Lung (tissue), 4 donors: ENCODE data around the gene HINT1.

- PRO-cap = no peak
- RAMPAGE, long total RNA = no peak
- RRBS = no CpG with 5 or more reads among the region's 3 CpGs
Measured at GRCh38 chr5:128017503-128018182, 65.9 kb upstream of the SLC12A2 start.

GRCh38 chr5:128018647-128019364 lies 64.8 kb upstream of the SLC12A2 start:
- PRO-cap = no peak
- RAMPAGE, long total RNA = no peak
- RRBS = no CpG with 5 or more reads among the region's 2 CpGs

DNA sequence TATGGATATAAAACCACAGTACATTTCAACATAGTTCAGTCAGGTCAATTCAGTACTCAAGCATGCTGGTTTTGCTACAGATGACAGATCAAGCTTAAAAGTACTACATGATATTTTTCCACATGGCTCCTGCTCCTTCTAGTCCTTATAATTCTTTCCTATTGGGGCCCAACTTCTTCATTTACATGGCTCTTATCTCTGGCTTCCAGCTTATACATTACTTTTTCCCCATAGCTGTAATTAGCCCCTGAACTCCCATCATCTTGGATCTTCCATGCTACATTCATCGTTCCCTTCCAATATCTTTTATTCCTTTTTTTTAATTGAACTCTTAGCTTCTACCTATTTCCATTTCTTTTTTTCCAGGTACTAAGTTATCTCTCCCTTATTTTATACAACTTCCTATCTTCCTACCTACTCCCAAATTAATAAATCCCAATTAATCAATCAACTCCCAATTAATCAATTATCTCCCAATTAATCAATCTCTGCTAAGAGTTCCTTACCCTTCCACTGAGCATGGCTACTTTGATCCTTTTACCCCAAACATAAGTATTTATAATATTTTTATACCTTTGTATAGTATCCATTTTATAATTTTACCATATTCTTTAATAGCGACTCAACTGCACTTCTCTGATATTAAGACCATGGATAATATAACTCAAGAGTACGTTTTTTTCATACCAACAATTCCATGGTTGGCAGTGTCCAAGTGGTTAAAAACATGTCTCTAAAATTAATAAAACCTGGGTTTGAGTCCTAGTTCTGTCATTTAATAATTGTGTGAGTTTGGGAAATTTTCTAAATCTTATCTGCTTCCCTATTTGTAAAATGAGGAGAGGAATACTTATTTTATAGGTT lies 60.5 kb upstream of the SLC12A2 start:
- PRO-cap = no peak
- RAMPAGE, long total RNA = no peak
- RRBS = no CpG with 5 or more reads among the region's 3 CpGs

DNA sequence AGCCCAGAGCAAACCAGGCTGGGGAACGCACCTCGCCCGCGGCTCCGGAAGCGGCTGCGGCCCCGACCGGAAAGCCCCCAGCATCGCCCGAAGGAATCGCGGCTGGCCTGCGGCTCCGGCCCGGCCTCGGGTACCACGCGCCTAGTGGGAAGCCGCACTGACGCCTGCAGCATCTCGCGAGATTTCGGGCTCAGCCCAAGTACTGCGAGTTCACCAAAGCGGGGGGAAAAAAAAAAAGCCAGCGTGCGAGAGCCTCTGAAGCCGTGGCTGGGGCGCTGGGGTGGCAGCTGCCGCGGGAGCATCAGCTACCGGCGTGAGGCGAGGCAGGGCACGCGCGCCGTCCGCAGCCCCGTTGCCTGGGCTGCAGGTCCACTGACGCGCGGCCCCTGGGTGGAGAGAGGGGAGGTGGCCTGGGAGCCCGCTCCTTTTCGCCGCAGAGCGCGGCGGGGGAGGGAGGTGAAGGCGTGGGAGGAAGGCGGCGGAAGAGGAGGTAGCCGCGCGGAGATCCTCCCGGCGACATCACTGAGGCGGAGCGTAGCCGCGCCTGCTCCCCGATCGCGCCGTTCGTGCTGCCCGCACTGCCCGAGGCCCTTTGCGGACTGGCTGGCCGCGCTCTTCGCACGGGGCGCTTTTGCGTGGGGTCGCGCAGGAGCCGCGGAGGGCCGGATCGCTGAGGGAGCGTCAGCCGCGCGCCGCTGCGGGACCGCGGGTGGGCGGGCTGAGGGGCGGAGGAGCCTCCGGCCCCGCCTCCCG lies 451 bp upstream of the SLC12A2 start:
- PRO-cap = bidirectional peak, plus-strand start at position 459 of the sequence, minus-strand start at position 132 of the sequence; bidirectional peak, plus-strand start outside the sequence, minus-strand start at position 594 of the sequence
- RAMPAGE, long total RNA = no peak
- RRBS = 1% methylated on average over 24 of the region's 95 CpGs

DNA sequence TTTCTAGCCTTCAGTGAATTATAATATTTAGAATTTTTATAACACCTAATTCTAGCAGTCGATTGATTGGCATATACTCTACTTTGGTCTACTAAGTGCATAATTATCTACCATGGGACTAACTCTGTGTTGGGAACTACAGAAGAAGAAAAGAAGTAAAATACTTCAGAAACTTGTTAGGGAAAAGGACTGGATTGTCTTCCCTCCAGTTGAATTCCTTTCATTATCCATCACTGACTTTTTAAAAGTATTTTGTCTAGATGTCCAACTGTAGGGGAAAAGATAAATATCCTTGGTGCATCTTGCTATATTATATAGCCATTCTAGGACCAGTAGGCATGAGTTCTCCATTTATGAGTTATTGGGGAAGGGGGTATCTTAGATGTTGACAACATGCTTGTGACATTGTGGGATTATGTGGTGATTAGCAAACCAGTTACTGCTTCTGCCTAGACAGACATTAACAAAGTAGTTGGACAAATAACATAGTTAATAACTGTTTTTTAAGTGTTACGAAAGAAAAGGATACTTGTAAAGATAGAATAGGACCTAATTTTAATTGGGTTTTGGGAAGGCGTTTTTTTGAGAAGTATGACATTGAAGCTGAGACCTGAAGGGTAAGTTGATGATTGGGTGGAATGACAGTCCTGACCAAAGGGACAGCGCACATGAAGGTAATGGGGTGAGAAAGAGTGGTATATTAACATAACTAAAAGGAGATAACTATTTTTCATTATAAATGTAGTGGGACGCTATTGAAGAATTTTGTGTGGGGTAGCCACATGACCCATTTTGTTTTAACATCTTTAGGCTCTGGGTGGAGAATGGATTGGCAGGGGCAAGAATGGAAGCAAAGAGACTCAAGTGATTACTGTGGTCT lies 3.6 kb downstream of the SLC12A2 start:
- PRO-cap = no peak
- RAMPAGE, long total RNA = no peak
- RRBS = no CpG with 5 or more reads among the region's 5 CpGs

DNA sequence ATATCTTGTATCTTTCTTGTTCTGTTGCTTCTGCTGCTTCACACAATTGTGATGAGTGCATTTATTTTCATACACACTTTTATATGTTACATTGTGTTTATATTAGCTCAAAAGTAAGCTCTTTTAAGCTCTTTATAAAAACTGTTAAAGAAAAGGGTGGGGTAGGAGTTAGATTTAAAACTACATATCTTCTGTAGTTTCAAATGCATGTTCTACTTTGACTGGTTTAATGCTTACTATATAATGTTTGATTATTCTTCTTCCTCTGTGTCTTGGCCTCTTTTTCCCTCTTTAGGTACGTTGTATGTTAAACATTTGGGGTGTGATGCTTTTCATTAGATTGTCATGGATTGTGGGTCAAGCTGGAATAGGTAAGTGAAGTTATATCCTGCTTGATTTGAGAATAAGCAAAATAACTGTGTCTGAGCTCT lies 30.4 kb downstream of the SLC12A2 start:
- PRO-cap = no peak
- RAMPAGE, long total RNA = no peak
- RRBS = no CpG with 5 or more reads among the region's 1 CpG

- PRO-cap = no peak
- RAMPAGE, long total RNA = no peak
- RRBS = no CpG with 5 or more reads among the region's 1 CpG
Measured at GRCh38 chr5:128115912-128116159, 32.3 kb downstream of the SLC12A2 start.

DNA sequence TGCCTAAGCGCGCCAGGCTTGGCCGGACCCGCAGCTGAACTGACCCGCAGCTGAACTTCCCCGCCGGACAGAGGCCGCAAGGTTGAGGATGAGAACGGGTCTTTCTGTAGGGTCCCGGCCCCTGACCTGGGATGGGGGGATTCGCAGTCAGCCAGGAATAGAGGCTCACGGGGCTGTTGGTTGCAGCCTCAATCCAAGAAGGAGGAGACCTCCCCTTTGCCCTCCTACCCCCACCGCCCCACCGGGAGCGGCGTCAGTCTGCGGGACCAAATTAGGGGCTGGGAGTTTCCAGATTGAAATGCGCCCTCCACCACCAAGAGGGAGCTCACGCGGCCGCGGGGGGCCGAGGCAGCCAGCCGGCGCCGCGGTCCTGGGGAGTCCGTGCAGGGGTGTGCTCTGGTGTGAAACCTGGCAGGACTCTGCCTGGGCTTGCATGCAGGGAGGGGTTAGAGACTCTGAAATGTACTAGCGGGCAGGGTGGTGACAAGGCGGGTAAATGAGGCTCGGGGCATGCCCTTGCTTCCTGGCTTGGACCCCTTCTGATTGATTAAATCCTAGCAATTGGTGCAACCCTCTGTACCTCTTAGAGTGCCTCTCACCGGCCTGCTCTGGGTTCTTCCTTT lies 937 bp upstream of the FBN2 start:
- PRO-cap = no peak
- RAMPAGE, long total RNA = no peak
- RRBS = 4% methylated on average over 18 of the region's 32 CpGs

DNA sequence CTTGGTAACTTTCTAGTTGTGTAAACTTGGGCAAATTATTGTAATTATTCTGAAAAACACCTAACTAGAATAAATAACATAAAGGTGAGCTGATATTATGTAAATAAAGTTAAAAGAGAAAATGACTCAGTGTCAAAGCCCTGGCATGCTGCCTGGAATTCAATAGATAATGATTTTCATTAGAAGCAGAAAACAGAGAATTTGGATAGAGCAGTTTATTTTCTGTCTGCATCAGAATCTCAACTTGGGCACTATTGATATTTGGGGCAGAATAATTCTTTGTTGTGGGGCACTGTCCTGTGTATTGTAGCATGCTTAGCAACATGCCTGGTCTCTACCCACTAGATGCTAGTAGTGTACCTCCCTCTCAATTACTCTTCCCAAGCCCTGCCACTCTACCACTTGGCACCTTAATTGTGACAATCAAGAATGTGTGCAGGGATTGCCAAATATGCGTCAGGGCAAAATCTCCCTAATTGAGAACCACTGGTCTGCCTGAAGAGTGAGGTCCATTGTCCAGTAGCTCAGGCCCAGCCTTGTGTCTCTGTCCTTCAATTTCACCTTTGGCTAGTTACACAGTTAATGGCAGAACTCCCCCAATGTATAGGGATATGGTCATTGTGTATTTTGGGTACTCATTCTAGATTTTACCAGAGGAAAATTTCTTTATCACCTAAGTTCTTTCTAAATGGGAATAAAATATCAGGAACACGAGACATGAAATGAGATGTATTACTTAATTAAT lies 44.5 kb upstream of the SLC27A6 start:
- PRO-cap = no peak
- RAMPAGE, long total RNA = no peak
- RRBS = no CpG with 5 or more reads among the region's 2 CpGs

DNA sequence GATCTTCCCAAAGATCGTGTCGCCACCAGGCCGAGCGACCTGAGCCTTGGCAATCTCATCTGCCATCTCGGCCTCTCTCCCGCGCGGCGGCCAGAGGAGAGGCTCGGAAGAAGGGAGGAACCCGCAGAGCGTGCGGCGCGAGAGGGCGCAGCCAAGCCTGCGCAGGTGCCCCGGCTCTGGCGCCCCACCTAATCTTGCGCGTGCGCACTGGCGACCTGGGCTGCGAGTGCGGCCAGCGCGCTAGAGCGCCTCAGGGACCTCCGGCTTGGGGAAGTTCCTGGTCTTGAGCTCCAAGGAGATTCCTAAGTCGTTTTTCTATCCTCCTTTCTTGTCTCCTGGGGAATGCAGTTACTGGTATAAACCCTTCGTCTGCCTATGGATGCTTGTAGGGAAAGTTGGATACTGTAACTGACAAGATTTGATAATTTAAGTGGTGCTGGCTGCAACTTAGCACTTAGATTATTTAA lies at the start of gene HINT1:
HINT1 (minus strand) TSS at position 117 of the 467 bp plus-strand sequence.
- PRO-cap = no peak
- RAMPAGE, long total RNA = start-site peak on the minus strand centred at position 133 of the sequence, 128 bp wide, 1,788 and 162 reads in 2 replicates
- RRBS = 2% methylated on average over 10 of the region's 31 CpGs

- PRO-cap = no peak
- RAMPAGE, long total RNA = no peak
- RRBS = no CpG with 5 or more reads among the region's 5 CpGs
Measured at GRCh38 chr5:131224377-131225058, 39.3 kb upstream of the CDC42SE2 start.

DNA sequence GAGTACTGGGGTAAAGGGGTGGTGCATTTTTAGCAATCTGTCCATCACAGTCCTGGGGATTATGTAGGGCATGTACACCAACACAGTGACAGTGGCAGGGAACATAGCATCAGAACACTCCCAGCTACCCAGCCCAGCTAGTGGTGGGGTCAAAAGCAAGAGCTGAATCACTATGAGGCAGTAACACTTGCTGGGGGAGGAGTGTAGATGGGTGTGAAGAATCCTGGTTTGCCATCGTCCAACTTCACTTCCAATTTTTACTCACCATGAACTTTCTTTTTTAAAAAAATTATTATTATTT lies 6.9 kb upstream of the CDC42SE2 start:
- PRO-cap = no peak
- RAMPAGE, long total RNA = no peak
- RRBS = no CpG with 5 or more reads among the region's 1 CpG

- PRO-cap = no peak
- RAMPAGE, long total RNA = no peak
- RRBS = no CpG with 5 or more reads among the region's 6 CpGs
Measured at GRCh38 chr5:131287942-131288259, 24.0 kb downstream of the CDC42SE2 start.

DNA sequence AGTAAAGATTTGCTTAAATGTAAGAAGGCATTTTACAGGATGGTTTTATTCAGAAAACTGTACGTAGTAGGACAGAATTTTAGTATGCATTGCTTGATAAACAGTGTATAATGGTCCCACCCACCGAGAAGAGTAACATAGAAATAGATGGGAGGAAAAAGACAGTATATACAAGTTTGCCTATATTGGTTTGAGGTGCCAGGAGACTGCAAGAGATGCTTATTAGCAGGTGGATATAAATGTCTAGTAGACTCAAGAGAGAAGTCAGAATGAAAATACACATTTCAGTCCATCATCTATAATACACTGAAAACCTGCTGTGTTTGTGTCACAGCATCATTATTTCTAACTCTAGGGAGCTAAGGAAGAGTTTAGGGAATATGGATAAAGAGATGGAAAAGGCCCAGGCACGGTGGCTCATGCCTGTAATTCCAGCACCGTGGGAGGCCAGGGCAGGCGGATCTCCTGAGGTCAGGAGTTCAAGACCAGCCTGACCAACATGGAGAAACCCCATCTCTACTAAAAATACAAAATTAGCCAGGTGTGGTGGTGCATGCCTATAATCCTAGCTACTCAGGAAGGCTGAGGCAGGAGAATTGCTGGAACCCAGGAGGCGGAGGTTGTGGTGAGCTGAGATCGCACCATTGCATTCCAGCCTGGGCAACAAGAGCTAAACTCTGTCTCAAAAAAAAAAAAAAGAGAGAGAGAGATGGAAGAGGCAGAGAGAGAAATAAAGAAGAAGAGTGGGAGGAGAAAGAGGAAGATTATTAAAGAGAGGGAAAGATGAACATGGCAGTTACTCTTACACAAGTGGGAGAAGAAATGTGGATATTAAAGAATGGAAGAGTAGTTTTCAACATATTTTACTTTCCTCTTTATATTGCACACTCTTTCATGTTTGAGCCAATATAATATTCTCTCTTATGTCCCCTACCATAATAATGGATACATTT lies 79.5 kb downstream of the CDC42SE2 start:
- PRO-cap = no peak
- RAMPAGE, long total RNA = no peak
- RRBS = no CpG with 5 or more reads among the region's 7 CpGs

GRCh38 chr5:131359087-131359647 lies 95.3 kb downstream of the CDC42SE2 start:
- PRO-cap = no peak
- RAMPAGE, long total RNA = no peak
- RRBS = no CpG with 5 or more reads among the region's 7 CpGs

DNA sequence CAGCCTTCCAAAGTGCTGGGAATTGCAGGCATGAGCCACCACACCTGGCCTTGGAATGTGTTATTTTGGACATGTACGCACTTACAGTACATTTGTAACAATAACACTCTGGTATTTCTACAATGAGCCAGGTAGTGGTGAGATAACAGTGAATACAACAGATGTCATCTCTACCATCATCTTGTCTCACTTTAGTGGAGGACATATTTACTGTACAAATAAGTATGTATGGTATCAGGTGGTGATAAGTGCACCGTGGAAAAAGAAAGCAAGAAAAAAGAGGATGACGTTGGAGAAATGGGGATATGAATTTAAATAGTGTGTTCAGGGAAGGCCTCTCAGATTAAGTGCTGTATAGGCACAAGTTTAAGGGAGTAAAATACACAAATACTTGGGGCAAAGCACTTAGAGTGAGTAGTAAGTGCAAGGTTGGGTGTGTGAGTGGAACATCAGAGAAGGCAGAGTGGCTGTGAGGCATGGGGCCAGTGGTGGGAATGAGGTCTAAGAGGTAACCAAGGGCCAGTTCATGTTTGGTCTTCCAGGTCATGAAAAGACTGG lies 100.2 kb downstream of the CDC42SE2 start:
- PRO-cap = no peak
- RAMPAGE, long total RNA = no peak
- RRBS = no CpG with 5 or more reads among the region's 3 CpGs

DNA sequence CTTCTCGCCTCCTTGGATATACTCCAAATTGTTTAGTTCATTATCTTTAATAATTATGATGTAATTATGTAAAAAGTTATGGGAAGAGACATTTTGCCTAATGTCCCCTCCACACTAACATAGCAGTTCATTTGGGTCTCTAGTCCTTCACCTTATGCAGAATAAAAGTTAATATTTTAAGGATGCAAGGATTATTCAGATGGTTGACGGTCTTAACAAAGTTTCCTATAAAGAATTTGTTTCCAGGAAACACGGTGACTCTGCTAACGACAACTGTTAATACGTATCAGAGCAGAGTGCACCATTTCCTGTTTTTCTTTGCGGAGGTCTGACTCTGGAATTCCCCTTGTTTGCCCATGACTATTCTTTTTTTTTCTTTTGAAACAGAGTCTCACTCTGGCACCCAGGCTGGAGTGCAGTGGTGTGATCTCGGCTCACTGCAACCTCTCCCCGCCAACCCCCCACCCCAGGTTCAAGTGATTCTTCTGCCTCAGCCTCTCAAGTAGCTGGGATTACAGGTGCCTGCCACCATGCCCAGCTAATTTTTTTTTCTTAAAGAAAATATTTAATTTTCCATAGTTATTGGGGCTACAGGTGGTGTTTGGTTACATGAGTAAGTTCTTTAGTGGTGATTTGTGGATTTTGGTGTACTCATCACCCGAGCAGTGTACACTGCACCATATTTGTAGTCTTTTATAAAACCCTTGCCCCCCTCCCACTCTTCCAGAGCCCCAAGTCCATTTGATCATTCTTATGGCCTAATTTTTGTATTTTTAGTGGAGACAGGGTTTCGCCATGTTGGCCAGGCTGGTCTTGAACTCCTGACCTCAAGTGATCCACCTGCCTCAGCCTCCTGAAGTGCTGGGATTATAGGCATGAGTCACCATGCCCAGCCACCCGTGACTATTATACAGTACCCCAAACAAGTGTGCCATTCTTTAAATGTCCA lies 116.0 kb downstream of the CDC42SE2 start:
- PRO-cap = no peak
- RAMPAGE, long total RNA = no peak
- RRBS = no CpG with 5 or more reads among the region's 11 CpGs

DNA sequence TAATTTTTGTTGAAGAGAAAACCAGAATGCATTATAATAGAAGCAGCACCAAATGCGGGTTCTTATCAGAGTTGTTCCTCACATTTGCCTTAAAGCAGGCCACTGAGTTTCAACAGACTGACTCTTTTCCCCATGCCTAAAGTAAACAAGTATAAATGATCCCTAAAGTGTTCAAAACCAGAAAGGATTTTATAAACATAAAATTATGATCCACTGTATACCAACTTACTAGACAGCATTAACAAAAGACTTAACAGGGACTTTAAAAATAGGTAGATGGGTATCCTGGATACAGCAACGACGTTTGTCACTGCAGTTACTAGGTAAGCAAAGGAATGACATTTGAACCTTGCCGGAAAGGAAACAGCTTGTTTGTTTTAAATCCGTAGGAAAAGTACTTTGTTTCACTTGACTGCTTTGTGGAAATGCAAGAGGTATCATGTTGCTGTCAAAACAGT lies 122.8 kb downstream of the CDC42SE2 start:
- PRO-cap = no peak
- RAMPAGE, long total RNA = no peak
- RRBS = no CpG with 5 or more reads among the region's 5 CpGs

DNA sequence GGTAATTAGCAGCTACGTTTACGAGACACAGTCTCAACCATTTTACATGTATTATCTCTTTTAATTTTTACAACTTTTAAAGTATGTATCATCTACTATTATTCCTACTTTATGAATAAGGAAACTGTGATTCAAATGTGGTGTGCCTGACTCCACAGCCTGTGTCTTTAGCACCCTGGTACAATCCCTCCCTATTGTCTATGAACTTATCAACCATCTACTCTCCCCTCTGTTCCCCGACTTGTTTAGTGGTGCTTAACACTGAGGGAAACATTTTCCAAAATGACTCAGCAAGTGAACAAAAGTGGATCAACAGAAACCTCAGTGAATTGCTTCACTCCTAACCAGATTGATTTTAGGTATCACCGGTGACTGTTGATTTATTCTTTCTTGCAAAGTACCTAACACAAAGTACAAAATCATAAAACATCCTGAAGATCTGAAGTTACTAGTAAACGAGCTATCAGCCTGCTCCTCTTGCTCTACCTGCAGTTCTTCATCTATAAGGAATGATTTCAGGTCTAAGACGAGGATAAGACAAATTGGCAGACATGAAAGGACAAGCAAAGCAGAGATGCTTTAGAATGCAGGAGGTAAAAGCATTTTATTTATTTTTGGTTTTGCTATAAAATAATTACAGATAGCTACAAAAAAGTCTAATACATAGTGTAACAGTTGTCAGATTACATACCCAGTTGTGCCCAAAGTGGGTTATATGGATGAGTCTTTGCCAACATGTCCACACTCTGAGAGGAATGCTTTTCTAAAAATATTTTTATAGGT lies 42.2 kb upstream of the RAPGEF6 start:
- PRO-cap = no peak
- RAMPAGE, long total RNA = no peak
- RRBS = no CpG with 5 or more reads among the region's 6 CpGs

- PRO-cap = no peak
- RAMPAGE, long total RNA = no peak
- RRBS = no CpG with 5 or more reads among the region's 2 CpGs
Measured at GRCh38 chr5:131983455-131983932, 28.0 kb downstream of the ACSL6 start.